Helper T cell (primary cell): ENCODE measurements around the gene RGMA.

GRCh38 chr15:93028277-93029251, 60.4 kb downstream of the RGMA start:
- PRO-cap, 2 experiments, result no peak in any of the 2 experiments

- PRO-cap, 2 experiments, result no peak in any of the 2 experiments
Measured at GRCh38 chr15:93068309-93069231, 20.4 kb downstream of the RGMA start.

GRCh38 chr15:93086060-93087381, 2.5 kb downstream of the RGMA start:
- PRO-cap, 2 experiments, result no peak in any of the 2 experiments

DNA sequence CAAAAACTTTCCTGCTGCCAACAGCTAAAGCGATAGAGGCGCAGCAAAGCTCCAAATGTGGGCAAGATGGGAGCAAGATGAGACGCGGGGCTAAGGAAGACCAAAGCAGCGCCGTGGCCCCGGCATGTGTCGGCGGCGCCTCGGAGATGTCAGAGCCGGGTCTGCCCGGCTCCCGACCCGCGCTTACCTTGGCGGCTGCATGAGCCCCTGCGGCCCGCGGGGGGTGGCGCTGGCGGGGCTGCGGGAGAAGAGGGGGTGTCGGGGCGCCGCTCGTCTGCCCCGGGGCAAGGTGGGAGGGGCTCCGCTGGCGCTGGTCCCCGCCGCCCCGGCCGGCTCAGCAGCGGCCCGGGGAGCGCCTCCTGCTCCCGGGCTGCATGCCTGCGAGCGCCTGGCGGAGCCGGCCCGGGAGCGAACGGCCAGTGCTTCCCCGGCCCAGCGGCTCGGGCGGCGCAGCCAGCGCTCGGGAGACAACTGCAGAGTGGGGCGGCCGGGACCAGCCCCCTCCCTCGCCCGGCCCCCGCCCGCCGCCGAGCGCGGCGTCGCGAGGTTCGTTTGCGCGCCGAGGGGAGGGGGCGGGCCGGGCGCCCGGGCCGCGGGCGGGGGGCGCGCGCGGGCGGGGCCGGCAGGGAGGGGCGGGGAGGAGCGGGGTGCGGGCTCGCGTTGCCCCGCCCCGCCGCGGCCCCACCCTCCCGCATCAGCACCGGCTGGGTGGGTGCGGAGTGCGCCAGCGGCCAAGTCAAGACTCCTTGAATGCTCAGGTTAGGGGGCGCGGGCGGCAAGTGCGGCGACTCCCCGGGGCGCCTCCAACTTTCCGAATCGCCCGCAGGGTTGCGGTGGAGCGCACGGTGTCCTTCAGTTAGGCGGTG, at the start of gene RGMA:
TSS of gene RGMA (minus strand) at position 480 of the 866 bp plus-strand sequence.
- PRO-cap, 2 experiments, result no peak in any of the 2 experiments

DNA sequence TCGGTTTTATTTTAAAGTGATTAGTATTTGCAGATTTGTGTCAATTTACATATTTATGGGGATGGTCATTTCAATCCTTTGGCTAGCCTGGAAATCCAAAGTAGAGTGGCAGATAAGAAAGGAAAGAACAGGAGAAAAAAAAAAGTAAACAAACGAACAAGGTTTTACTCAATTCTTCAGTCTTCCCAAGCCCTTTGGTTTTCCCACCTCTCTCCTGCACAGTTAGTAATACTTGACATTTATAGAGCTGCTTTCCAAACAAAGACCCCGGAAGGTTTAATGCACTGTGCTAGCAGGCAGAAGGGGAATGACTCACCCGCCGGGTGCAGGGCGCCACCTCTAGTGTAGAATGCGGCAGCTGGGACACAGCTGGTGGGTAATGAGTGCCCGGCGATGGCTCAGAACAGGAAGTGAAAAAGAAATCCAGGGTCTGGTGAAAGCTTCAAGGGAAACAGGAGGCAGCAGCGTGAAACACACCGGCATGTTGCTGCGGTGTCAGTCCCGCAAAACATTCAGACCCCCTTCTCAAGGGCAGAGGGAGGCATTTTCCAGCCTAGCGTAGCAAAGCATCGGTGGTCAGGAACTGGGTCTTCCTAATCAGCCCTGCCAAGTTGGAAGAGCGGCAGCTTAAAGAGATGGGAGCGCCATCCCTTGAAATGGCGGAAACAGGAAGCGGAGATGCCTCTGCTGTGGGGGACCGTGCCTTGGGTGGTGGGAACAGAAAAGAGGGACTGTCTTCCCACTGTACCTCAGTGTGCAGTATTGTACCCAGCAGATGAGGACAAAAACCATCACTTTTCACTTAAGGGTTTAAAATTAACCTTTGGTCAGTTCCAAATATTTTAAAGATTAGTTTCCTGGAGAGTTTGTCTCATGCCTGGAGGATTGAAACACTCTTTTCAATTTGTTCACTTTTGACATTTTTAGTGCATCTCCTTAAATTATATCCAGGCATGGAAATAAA, 160.9 kb upstream of the MCTP2 start:
- PRO-cap, 2 experiments, result no peak in any of the 2 experiments

DNA sequence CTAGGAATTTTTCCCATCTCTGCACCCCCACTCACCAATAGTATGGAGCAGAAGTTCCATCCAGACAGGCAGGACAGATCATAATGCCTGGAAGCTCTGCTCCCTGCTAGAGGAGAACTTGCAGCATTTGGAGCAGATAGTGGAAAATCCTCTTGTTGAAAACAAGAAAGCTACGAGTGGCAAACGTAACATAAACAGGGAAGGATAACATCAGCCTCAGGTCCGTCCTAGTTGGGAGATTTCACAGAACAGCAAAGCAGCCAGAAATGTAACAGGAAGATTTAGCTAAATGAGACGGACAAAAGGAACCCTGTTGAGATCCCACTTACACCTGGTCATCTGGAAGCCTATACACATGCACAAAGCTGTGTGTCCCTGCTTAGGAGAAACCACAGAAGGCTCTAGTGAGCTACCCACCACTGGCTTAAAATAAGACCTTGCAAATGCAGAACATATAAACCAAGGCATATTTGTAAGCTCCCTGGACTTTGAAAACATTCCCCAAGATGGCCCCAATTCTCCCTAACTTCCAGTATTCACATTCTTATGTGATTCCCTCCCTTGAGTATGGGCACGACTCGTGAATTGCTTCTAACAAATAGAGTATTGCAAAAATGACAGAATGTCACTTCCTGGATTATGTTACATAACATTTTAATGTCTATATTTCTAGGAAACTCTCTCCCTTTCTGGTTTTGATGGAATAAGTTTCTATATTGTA, 132.0 kb upstream of the MCTP2 start:
- PRO-cap, 2 experiments, result no peak in any of the 2 experiments

DNA sequence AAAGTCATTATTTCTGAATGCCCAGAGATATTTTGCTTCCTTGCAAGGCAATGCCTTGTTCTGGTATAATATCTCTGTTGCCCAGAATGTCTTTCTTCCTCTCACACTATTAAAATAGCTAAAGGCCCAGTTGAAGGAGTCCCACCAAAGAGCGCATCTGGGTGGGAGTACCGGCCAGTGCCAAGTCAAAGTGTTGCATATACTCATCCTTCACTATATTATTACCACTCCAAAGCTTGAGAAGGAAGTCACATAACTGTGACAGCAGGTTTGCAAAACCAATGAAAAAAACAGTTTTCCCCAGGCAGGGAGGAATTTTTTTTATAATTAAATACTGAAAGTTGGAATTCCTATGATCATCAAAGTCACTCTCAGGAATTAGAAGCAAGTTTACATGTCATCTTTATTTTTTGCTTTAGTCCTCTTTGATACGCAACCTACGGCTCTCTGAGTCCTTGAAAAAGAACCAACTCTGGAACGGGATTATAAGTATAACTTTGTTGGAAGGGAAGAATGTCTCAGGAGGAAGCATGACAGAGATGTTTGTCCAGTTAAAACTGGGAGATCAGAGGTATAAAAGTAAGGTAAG, 124.5 kb downstream of the MCTP2 start:
- PRO-cap, 2 experiments, result no peak in any of the 2 experiments

DNA sequence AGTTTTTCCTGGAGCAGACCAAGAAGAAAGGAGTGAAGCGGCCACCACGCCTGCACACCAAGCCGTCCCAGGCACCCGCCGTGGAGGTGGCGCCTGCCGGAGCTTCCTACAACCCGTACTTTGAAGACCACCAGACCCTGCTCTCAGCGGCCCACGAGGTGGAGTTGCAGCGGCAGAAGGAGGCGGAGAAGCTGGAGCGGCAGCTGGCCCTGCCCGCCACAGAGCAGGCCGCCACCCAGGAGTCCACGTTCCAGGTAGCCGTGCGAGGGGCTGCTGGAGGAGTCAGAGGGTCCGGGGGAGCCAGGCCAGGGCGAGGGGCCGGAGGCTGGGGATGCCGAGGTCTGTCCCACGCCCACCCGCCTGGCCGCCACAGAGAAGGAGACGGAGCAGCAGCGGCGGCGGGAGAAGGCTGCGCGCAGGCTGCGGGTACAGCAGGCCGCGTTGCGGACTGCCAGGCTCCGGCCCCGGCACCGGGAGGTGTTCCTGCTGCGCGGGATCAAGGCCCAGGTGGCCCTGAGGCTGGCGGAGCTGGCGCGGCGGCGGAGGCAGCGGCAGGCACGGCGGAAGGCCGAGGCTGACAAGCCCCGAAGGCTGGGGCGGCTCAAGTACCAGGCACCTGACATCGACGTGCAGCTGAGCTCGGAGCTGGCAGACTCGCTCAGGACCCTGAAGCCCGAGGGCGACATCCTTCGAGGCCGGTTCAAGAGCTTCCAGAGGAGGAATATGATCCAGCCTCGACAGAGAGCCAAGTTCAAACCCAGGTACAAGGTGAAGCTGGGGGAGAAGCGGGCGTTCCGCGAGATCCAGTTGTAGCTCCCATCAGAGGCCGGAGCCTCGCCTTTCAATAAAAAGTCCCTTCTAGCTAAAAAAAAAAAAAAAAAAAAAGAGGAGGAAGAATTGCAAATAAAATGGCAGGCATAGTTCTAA, 625.0 kb downstream of the MCTP2 start:
- PRO-cap, 2 experiments, result no peak in any of the 2 experiments

- PRO-cap, 2 experiments, result no peak in any of the 2 experiments
Measured at GRCh38 chr15:95323777-95324089, 1006.8 kb upstream of the NR2F2 start.

- PRO-cap, 2 experiments, result no peak in any of the 2 experiments
Measured at GRCh38 chr15:95326446-95327536, 1003.7 kb upstream of the NR2F2 start.

- PRO-cap, 2 experiments, result no peak in any of the 2 experiments
Measured at GRCh38 chr15:95458606-95459226, 871.8 kb upstream of the NR2F2 start.

- PRO-cap, 2 experiments, result no peak in any of the 2 experiments
Measured at GRCh38 chr15:95471096-95471663, 859.3 kb upstream of the NR2F2 start.

DNA sequence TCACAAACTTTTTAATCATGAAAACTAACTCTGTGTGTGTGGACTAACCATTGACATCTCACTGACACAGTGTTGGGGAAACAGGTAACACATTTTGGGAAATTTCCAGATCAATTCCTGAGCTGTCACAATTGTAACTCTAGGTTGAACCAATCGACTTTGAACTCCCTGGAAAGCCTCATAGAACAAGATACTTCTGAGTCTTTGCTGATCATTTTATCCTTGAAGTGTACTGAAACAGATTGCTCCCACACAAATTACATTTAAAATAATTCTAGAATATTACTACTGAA, 667.8 kb upstream of the NR2F2 start:
- PRO-cap, 2 experiments, result no peak in any of the 2 experiments

DNA sequence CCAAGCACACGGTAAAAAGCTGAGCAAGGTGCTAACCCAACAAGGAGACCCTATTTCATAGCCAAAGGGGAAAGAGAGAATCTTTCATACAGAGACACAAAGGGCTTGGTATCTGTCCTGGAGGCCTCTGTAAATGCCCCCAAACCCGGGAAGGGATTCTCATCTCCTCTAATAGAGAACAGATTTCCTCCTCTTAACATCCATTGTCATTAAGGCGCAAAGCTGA, 11.9 kb downstream of the NR2F2 start:
- PRO-cap, 2 experiments, result no peak in any of the 2 experiments

DNA sequence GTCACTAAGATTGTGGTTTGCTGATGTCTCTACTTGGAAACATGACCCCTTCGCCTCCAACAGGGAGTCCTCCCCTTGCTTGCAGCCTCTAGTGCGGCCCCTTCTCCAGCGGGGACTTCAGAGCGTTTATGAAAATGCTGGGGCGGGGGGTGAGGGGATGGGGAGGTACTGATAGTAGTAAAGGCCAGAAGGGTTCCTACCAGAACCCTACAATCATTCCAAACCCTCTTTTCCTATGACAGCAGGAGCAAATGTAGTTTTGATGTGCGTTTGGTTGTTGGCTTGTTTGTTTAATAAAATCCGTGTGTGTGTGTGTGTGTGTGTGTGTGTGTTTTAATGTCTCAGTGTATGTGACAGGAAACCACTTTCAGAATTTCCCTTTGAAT, 17.5 kb downstream of the NR2F2 start:
- PRO-cap, 2 experiments, result no peak in any of the 2 experiments

DNA sequence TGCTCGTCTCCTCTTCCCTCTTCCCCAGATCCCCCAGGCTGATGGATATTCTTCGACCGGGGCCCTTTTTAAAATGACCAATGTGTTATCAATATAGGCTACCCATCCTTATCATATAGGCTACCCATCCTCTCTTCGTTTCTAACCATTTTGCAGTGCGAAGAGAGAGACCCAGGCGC, 22.9 kb downstream of the NR2F2 start:
- PRO-cap, 2 experiments, result no peak in any of the 2 experiments

GRCh38 chr15:97692050-97692856, 268.2 kb upstream of the ARRDC4 start:
- PRO-cap, 2 experiments, result no peak in any of the 2 experiments

DNA sequence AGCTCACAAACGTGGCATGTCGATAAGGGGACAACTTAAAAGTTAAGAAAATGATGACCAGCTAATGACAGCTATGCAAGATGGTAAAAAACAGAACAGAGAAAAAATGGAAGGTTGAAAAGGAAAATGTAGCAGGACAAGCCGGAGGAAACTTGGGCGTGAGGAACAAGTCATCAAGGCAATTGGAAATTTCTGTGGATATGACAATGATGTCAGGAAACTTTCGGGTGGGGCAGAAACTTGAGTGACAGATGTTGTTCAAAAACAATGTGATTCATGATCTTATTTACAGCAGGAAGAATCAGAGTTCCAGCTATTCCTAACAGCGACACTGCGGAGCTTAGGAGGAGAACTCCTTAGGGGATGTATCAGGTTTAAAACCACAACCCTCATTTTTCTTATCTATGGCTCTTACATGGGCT, 849 bp upstream of the ARRDC4 start:
- PRO-cap, 2 experiments, result no peak in any of the 2 experiments

DNA sequence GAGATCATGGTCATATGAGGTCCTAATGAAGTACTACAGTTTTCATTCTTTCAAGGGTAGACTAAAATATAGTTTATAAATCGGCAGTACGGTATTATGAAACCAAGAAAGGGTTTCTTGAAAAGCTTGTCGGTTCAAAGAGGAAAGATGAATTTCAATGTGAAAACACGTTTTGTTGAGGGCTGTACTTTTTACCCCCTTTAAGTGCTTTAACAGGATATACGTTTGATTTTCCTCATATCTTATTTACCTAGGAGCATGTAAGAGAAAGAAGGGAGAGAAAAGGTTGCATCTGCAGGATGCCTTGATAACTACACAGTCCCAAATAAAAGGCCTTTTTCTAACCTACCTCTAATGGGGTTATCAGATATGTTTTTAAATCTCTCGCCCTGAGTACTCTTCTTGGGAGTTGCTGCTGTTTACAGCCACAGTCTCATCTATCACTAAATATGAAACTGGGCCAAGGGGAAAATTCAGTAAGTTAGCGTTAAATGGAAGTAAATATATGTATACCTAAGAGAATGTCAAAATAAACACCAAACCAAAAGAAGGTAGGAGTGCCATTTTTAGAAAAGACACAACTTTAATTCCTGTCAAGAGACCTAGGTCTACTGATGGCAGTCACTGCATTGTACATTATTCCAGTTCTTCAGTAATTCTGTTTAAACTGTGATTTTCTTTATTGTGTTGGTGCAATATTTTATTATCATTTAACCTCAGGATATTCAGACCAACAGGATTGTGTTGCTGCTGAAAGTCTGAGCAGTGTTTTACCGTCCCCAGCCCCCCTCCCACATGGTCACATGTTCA, 11.4 kb downstream of the ARRDC4 start:
- PRO-cap, 2 experiments, result no peak in any of the 2 experiments

- PRO-cap, 2 experiments, result no peak in any of the 2 experiments
Measured at GRCh38 chr15:97981498-97982104, 21.1 kb downstream of the ARRDC4 start.